ENCODE measurements around a stretch of chr14.

DNA sequence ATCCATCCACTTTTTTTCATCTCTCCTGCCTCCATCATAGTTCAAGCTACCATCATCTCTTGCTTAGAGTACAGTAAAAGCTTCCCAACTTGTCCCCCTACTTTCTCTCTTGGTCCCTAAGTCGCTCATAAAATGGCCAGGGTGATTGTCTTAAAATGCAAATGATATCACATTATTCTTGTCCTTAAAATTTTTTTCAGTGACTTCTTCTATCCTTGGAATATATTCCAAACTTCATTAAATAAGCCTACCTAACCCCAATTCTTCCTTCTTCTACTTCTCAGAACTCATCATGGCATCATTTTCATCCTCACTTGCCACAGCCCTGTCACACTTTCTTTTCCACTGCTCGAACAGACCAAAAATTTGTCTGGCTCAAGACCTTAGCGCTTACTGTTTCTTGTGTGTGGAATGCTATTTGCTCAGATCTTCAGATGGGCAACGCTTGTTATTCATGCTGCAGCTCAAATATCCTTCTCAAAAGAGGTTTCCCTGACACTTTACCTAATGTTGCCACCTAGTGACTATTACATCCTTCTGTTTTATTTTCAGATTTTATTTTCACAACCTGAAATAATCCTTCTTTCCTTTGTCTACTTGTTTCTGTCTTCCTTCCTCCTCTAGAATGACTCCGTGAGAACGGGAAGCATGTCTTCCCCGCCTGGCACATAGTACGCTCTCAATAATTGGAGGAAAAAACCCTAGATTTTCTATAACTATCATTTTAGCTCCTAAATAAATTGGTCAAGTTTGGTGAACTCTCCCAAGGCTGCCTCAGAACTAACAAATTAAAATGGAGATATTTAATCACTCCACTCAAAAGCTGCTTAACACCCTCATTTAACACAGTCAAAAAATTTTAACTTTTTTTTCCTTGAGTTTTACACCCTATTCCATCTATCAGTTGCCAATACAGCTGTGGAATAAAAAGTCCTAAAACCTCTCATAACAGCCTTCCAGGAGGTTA, 5.6 kb downstream of the FBXO33 start:
- RRBS = no CpG with 5 or more reads among the region's 8 CpGs

DNA sequence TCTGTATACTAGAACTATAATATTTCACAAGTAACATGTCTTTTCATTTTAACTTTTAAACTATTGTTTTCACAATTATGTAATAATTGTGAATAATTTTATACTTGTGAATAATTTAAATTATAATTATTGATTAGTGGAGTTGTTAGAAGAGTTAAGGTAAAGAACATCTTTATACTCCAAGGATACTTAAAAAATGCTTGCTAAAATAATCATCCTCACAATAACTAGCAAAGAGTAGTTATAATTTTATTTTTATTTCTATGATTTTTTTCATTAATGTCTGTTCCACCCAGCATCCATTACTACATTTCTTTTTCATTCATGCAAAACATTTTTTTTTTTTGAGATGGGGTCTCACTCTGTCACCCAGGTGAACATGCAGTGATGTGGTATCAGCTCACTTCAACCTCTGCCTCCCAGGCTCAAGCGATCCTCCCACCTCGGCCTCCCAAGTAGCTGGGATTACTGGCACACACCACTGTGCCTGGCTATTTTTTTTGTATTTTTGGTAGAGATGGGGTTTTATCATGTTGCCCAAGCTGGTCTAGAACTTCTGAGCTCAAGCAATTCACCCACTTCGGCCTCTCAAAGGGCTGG, 807.7 kb downstream of the LRFN5 start:
- RRBS = no CpG with 5 or more reads among the region's 3 CpGs

GRCh38 chr14:44963240-44963477, 1.2 kb downstream of the TOGARAM1 start:
- RRBS = no CpG with 5 or more reads among the region's 5 CpGs

DNA sequence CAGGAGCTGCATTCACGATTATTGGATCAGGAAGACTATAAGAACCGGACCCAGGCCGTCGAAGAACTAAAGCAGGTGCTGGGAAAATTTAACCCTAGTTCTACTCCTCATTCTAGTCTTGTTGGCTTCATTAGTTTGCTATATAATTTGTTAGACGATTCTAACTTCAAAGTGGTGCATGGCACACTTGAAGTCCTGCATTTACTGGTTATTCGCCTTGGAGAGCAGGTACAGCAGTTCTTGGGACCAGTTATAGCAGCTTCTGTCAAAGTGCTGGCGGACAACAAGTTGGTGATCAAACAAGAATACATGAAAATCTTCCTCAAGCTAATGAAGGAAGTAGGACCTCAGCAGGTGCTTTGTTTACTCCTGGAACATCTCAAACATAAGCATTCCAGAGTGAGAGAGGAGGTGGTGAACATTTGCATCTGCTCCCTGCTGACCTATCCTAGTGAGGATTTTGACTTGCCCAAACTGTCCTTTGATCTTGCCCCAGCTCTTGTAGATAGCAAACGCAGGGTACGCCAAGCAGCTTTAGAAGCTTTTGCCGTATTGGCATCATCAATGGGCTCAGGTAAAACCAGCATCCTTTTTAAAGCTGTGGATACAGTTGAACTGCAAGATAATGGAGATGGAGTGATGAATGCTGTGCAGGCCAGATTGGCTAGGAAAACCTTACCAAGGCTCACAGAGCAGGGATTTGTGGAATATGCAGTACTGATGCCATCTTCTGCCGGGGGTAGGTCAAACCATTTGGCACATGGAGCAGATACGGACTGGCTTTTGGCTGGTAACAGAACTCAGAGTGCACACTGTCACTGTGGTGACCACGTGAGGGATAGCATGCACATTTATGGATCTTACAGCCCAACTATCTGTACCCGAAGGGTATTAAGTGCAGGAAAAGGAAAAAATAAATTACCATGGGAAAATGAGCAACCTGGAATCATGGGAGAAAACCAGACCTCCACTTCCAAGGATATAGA, 1.8 kb downstream of the TOGARAM1 start:
- RRBS = no CpG with 5 or more reads among the region's 14 CpGs

DNA sequence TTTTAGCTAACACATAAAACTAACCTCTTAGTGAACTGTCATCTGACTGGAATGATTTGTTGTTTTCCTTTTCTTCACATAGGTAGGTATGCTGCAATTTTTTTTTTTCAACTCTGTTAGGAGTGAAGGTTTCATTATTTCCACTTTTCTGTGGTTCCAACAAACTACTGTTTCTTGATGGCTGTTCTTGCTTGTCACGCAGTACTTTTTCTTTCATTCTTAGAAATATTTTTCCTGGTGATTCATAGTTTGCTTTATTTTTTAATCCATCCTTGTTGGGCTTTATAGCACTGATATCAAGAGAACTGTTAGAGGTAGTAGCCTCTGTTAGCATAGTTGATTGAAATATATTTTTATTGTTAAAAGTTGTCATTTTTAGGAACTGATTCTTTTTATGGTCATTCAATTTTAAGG, 6.3 kb downstream of the MIS18BP1 start:
- RRBS = no CpG with 5 or more reads among the region's 1 CpG

DNA sequence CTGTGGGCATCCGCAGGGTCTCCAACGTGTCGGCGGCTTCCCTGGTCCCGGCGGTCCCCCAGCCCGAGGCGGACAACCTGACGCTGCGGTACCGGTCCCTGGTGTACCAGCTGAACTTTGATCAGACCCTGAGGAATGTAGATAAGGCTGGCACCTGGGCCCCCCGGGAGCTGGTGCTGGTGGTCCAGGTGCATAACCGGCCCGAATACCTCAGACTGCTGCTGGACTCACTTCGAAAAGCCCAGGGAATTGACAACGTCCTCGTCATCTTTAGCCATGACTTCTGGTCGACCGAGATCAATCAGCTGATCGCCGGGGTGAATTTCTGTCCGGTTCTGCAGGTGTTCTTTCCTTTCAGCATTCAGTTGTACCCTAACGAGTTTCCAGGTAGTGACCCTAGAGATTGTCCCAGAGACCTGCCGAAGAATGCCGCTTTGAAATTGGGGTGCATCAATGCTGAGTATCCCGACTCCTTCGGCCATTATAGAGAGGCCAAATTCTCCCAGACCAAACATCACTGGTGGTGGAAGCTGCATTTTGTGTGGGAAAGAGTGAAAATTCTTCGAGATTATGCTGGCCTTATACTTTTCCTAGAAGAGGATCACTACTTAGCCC, 958 bp downstream of the MGAT2 start:
- RRBS = 40% methylated on average over 17 of the region's 28 CpGs

GRCh38 chr14:49766601-49767251, 1.2 kb upstream of the KLHDC2 start:
- RRBS = no CpG with 5 or more reads among the region's 20 CpGs

GRCh38 chr14:49767848-49768096, 181 bp upstream of the KLHDC2 start:
- RRBS = 2% methylated on average over 9 of the region's 31 CpGs

DNA sequence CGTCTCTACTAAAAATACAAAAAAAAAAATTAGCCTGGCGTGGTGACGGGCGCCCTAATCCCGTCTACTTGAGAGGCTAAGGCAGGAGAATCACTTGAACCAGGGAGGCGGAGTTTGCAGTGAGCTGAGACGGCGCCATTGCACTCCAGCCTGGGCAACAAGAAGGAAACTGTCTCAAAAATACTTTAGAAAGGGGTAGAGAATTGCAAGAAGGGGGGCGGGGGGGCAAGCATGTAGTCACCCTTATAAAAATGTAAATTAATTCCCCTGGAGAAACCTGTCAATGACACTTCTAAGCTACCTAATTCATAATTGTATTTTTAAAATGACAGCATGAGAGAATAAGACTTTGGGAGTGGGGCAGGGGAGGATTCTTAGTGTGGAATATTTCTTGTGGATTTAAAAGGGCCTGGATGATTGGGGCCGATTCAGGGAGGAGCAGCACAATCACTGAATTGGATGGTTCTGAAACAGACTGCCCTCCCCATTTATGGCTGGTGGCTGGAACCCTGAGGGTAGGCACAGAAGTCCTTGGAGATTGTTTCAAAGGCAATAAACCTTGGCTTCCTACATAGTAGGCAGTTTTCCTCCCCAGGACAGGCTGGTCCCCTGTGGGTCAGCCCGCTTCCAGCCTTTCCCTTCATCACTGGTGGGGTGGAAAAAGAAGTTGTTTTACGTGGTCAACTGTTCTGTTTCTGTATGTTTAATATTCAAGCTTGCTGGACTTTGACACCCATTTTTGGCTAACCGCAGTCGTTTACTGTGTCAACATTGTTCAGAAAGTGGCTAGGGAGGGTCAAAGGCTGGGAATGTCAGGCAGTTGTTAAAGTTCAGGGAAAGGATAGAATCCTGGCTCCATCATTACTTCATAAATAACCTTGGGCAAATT, 2.1 kb downstream of the KLHDC2 start:
- RRBS = no CpG with 5 or more reads among the region's 14 CpGs

GRCh38 chr14:49800265-49800992, 32.5 kb downstream of the KLHDC2 start:
- RRBS = no CpG with 5 or more reads among the region's 2 CpGs

DNA sequence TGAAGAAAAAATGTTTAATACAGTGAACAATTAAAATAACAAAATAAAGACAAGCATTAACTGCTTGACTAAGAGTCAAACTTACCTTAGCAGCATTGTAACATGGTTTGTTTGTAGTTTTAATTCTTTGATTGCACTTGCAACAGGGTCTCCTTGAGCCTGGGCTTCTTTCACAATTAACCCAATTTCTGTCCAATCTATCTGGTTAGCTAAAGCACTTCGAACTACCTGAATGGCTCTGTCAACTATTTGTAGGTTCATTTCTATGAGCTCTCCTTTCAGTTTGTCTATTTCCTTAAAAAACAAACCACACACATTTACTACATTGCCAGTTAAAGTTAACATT, 23.6 kb downstream of the NEMF start:
- RRBS = no CpG with 5 or more reads among the region's 1 CpG

DNA sequence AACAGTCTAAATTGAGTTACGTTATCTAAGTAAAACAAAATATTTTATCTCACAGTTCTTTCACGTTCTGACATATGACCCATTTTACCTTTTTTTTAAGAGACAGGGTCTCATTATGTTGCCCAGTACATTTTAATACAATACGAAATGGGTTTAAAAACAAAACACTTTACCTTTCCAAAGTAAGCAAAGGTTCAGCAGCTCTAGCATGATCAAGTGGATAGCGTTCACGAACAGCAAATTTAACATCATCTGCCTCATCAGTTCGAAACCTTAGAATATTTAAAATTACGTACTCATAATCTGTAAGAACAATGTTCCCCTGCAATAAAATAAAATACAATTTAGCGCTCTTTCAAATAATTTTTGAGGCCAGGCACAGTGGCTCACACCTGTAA, 12.0 kb downstream of the NEMF start:
- RRBS = no CpG with 5 or more reads among the region's 8 CpGs

DNA sequence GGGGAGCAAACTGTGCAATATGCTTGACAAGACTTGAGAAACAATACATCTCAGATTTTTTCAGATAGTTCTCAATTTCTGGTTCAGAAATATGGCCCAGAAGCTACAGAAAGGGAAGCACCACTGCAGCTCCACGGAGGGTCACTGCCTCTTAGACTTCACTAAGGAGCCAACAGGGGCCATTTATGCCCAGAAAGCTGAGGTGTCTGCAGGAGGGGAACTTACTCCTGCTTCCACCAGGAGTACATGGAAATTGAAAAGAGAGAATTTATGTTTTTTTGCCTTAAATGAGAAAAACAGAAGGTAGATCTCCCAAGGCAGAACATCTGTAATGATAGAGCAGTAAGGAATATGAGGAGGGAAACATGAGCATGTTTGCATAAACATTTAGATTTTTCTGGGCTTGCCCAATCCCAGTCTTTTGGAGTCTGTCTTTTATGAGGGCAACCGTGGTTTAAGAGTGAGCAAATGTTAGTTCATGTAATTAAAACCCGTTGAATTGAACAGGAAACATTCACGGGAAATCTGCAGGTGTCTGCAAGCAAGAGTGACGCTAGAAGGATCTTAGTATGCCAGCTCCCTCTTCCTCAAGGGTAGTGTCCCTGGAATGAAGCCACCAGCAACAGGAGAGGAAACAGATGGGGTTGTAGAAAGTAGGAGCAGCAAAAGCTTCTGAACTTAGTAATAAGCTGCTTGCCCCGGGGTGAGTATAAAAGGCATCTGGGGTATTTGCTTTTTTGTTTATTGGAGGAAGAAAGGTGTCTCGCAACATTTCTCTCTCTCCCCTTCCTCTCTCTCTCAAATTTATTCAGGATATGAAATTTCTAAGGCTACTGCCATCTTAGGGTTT, 79.3 kb downstream of the ARF6 start:
- RRBS = no CpG with 5 or more reads among the region's 7 CpGs

DNA sequence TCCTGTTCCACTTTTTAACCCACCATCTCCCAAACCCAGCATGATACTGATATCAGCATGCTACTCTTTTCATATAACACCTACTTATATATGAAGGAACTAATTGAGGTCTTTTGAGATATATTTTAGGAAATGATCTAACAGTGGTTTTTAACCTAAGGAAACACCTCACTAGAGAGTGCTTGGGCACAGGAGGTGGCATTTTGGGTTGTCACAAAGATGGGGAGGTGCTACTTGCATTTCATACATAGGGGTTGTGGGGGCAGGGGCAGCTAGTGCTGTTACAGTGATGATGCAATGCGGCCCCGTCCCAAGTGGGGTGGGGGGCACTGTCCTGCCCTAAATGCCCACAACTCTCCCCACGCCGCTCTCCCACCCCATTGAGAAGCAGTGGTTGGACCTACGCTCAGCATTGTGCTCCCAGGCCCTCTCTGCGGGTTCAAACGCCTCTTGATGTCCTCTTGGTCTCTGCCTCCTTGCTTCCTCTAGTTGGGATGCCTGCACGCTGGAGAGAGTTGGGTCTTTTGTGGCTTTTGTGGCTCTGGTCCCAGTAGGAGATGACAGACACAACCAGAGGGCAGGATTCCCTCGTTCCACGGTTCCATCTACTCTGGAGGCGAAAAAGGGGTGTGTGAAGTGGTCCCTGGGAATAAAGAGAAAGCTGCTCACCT, 109.6 kb downstream of the ARF6 start:
- RRBS = no CpG with 5 or more reads among the region's 11 CpGs

GRCh38 chr14:50044883-50045586, 71.3 kb downstream of the VCPKMT start:
- RRBS = no CpG with 5 or more reads among the region's 9 CpGs

- RRBS = no CpG with 5 or more reads among the region's 15 CpGs
These were observed 33.1 kb downstream of the VCPKMT start for GRCh38 chr14:50083011-50083891.

GRCh38 chr14:50117101-50117577, 767 bp upstream of the VCPKMT start:
- RRBS = no CpG with 5 or more reads among the region's 3 CpGs

DNA sequence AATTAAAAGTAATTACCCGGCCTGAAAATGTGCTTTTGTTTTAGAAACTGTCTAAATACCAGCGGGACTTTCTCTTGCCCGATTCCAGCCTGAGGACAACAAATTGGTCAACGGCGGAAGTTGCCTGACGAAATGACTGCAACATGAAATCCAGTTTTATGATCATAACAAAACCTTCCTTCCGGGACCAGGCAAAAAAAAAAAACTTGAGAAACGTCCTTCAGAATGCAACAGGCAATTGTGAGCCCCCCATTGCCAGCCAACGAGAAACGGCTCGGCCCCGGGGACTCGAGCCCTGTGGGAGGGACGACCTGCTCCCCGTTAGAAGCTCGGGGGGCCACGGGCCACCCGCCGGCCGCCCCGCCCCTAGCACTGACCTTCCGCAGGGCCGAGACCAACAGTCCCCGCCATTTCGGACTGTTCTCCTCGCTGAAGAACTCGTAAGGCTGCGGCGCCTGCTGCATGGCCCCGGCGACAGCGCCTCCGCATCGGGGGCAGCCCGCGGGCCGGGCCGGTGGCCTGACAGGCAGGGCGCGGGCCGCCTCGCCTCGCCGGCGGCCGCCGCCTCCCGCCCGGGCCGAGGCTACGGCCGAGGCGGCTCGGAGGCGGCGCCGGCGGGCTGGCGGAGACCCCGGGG, 440 bp downstream of the SOS2 start:
- RRBS = 2% methylated on average over 42 of the region's 60 CpGs

DNA sequence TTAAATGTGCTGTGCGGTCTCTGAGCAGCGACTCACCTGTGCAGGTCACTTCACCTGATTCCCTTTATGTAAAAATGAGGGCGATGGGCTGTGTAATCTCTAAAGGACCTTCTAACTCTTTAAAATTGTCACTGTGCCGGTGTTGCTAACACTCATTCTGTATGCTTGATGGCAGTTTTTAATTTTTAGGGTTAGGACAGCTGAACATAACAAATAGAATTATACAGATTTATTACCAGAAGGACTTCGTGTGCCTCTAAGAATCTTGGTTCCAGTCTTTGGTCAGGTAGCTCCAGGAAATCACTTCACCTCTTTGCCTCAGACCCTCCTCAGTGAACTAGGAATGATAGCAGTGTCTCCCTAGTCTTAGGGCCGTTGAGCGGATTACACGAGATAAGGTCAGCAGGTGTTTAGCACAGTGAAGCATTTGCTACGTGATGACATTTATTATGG, 919 bp downstream of the DMAC2L start:
- RRBS = no CpG with 5 or more reads among the region's 9 CpGs

DNA sequence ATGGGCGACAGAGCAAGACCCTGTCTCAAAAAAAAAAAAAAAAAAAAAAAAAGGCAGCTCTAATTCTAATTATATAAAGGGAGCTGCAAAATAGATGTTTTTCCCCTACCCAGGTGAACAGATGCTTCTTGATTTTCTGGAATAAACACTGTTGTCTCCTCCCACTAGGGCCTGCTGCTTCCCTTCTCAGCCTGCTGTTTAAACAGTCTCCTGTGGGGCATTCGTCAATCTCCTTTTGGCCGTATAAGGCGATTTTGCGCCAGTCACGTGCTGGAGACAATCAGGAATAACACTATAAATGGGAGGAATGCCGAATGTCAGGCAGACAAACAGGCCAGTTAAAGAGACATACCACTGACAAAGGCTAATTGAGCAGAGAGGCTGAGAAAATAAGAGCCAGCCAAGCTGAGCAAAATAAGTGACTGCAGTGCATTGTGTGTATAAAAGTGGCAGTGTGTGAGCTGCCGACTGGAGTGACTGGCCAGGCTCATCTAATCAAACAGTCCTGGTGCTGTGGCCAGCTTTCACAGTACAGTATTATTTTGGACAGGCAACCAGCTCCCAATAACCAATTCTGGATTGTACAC, 23.2 kb downstream of the DMAC2L start:
- RRBS = no CpG with 5 or more reads among the region's 8 CpGs